ENCODE measurements around a stretch of chr15.

- RRBS, result no CpG with 5 or more reads among the region's 19 CpGs
These were observed 69.9 kb downstream of the LDHAL6B start for GRCh38 chr15:59276176-59277354.

DNA sequence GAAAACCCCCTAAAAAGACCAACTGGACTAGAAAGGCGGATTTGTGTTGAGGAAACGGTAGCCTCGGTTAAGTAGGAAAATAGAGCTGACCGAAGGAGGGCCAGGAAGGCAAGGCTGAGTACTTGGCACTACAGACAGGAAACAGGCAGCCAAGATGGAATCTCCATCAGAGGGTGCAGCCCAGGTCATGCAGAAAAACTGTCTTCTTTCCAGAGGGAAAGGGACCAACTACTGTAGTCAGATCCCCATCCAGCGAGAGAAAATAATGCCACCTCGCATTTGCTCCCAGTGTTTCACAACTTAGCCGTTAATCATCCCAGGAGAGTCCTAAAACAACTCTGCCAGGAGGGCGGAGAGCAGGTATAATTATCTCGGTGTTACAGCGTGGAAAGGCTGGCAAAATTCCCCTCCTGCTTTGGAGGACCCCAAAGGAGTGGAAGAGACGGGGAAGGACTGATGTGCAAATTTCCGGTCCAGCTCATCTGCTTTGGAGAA, 77.3 kb downstream of the MYO1E start:
- RRBS, result no CpG with 5 or more reads among the region's 12 CpGs

- RRBS, result no CpG with 5 or more reads among the region's 8 CpGs
These were observed 86.2 kb downstream of the FAM81A start for GRCh38 chr15:59524150-59524699.

DNA sequence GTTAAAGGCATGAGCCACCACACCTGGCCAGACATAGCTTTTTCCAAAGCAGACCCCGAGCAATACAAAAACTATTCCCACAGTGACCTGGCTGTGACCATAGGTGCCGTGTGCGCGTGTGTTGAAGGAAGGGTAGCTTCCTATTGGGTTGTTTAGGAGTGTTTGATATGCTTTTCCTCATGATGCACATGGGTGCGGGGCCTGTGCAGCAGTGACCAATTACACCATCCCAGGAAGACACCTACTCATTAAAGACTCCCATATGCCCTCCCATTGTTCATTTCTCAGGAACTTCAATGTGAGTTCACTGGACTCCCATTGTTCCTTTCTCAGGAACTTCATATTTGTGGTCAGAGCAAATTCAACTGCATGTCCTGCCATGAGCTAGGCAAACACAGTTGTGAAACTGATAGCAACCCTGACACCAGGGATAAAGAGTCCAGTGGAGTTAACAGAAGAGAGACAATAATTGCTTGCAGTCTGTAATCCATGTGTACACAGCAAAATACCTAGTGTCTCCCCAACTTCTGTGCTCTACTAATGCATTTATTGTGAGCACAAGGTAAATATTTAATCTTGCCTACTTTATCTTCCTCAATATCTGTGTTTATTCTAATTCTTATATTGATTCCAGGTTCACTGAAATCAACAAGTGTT, 57.6 kb upstream of the GCNT3 start:
- RRBS, result no CpG with 5 or more reads among the region's 5 CpGs

DNA sequence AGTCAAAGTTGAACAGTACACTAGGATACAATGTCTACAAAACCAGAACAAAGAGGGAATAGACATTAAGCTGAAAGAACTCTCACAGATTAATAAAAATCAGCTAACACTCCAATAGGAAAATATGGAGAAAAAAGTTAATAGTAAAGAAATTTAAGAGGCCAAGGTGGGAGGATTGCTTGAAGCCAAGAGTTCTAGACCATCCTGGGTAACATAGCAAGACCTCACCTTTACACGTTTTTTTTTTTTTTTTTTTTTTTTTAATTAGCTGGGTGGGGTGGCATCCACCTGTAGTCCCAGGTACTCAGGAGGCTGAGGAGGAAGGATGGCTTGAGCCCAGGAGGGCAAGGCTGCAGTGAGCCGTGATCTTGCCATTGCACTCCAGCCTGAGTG, 18.4 kb upstream of the GCNT3 start:
- RRBS, result no CpG with 5 or more reads among the region's 2 CpGs

DNA sequence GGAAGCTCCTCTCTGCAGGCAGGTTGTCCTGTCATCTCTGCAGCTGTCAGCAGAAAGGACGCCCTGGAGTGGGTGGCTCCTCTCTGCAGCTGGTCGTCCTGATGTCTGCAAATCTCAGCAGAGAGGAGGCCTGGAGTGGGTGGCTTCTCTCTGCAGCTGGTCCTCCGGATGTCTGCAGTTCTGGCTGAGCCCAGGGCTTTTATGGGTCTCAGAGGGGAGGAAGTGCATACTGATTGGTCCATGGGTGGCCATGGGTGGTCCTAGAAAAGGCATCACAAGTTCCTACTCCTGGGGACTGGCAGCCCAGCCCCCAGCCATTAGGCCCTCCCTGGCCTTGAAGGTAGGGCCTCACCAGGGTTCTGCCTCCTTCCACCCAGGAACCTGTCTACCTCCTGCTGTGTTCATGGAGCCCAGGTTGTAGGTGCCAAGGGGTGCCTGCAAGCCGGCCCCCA, 102.7 kb upstream of the BNIP2 start:
- RRBS, result no CpG with 5 or more reads among the region's 4 CpGs

DNA sequence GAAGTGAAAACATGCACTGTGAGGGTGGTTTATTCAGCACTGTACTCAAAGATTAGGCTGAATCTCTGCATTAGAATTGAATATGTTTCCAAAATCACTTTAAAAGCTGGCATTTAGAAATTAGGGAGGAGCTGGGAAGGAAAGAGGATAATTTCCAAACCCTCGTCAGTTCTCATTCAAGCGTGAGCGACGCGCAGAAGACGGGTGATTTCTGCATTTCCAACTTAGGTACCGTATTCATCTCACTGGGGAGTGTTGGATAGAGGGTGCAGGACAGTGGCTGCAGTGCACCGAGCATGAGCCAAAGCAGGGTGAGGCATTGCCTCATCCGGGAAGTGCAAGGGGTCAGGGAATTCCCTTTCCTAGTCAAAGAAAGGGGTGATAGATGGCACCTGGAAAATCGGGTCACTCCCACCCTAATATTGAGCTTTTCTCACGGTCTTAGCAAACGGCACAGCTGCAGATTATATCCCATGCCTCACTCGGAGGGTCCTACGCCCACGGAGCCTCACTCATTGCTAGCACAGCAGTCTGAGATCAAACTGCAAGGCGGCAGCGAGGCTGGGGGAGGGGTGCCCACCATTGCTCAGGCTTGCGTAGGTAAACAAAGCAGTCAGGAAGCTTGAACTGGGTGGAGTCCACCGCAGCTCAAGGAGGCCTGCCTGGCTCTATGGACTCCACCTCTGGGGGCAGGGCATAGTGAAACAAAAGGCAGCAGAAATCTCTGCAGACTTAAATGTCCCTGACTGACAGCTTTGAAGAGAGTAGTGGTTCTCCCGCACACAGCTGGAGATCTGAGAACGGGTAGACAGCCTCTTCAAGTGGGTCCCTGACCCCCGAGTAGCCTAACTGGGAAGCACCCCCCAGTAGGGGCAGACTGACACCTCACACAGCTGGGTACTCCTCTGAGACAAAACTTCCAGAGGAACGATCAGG, 114.4 kb upstream of the BNIP2 start:
- RRBS, result no CpG with 5 or more reads among the region's 23 CpGs

- RRBS, result 3% methylated on average over 5 of the region's 16 CpGs
These were observed 9.9 kb upstream of the FOXB1 start for GRCh38 chr15:59994186-59994556.

GRCh38 chr15:59999540-60000089, 4.5 kb upstream of the FOXB1 start:
- RRBS, result 6% methylated on average over 5 of the region's 28 CpGs

GRCh38 chr15:60077531-60077782, 73.3 kb downstream of the FOXB1 start:
- RRBS, result no CpG with 5 or more reads among the region's 3 CpGs

DNA sequence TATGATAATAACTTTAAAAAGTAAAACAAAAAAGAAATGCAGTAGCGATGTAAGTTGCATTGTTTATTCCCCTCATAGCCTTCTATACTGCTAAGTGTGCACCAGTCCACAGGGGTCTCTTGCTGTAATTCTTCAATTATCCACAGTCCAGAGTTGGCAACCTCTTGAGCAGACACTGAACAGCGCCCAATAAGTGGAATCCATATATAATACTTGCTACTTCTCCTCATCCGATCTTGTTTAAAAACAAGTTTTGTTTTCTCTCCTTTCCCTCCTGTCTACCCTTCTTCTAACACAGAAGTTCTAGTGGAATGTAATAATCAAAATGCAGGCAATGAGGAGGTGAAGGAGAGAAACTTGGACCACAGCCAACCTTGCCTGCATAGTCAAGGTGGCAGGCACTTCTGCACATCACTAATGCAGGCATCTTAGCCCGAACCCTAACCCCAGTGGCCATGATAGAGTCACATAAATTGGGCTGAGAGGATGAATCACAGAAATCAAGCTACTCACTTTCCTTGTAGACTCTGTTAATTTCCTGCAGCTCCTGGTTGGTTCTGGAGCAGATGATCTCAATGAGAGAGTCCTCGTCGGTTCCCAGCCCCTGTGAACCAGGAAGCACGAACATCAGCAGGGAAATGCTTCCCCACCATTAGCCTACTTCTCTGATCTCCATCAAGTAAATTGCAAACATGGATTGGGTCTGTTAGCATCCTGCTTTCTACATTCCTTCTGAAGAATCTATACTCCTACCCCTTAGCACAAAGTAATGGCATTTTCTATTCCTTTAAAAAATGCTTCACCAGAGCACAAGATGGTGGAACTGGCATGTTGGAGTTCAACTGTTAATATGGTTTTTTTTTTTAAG, 40.9 kb downstream of the ANXA2 start:
- RRBS, result no CpG with 5 or more reads among the region's 7 CpGs

DNA sequence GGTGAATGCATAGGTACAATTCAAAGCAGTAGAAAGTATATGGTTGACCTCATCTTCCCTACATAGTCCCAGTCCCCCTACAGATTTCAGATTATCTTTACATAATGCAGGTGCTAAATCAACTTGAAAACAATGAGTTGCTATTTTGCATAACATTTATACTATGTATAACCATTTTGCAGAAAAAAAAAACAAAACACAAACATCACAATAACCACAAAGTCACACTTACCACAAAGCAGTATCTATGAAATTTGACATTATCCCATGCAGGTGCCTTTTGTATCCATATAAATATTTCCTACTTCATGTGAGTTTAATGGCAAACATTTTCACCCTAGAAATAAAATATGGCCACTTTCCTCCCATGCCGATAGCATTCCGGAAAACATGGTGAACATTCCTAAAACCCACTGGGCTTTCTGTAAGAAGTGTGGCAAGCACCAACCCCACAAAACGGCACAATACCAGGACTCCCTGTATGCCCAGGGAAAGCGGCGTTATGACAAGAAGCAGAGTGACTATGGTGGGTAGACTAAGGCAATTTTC, 7.7 kb downstream of the ANXA2 start:
- RRBS, result no CpG with 5 or more reads among the region's 5 CpGs

DNA sequence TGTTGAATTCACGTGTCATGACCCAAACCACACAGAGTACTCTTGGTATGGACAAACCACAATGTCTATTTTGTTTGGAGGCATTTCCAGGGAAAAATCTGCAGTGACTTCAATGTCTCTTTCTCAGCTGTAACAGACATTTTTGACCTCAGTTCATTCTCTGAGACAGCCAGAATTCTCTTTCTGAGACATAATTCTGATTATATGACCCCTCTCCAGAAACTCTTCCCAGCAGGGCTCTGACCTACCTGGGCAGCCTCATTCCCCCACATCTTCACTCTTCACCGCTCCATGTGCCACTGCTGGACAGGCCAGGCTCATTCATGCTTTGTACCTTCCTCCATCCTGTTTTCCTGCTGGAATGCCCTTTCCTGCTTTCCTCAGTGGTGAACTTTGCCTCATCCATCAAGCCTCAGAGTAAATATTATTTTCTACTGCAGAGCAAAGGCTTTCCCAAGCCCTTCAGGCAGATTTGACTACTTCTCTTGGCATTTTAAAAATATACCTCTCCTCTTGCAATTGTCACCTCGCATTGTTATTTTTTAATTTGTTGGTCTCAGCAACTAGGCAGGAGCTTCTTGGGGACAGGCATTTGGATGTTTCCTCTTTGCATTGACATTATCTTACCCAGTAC, 4.9 kb upstream of the ANXA2 start:
- RRBS, result no CpG with 5 or more reads among the region's 3 CpGs

DNA sequence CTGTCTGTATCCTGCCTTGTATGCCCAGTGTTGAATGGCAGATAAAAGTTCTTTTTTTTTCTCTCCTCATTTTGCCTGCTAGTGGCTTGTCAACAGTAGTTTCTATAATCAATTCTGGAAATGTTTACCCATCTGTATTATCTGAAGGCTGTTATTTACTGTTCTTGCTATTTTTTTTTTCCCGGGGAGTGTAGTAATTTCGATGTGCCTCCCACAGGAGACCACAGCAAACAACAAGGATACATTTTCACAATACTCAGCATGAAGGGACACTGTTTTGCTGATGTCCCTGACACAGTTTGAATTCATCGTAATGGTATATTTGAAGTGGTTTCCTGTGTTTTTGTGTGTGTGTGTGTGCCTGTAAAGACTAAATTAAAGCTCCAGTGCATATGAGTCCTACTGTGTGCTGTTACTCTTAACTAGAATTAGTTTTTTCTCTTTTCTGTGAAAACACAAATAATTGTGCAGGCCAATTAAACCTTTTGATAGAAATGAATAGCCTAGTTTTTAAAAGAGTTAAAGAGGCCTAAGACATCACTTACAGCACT, 92.1 kb upstream of the ICE2 start:
- RRBS, result no CpG with 5 or more reads among the region's 3 CpGs

GRCh38 chr15:60582698-60583720, 104.1 kb upstream of the ICE2 start:
- RRBS, result no CpG with 5 or more reads among the region's 7 CpGs

GRCh38 chr15:60612743-60613036, 133.7 kb upstream of the ICE2 start:
- RRBS, result no CpG with 5 or more reads among the region's 1 CpG

- RRBS, result no CpG with 5 or more reads among the region's 7 CpGs
These were observed 159.6 kb downstream of the RORA start for GRCh38 chr15:61069408-61070055.

DNA sequence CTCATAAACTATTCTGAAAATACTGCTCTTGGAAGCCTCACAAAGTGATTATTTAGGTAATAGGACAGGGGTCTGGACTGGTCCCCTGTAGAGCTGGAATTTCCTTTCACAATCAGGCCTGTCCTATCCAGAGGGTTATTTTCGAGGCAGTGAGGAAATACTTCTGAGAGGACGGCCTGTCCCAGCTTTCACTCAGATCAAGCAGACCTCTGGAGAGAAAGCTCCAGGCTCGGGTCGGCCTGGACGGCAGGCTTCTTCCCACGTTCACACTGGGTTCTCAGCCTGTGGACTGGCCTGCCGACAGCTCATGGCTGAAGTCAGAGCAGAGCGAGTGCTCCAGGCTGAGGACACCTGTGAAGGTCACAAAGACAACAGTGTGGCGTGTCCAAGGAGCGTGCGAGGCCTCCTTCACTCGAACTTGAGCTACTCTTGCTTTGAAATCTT, 405.3 kb downstream of the VPS13C start:
- RRBS, result no CpG with 5 or more reads among the region's 12 CpGs

GRCh38 chr15:61857168-61857893, 202.9 kb downstream of the VPS13C start:
- RRBS, result no CpG with 5 or more reads among the region's 8 CpGs